Fallopian tube (tissue), 1 donor: Measurements from ENCODE around the gene CACNA1D.

- PRO-cap = bidirectional peak, plus-strand start at chr3:53494090, minus-strand start at chr3:53493812; bidirectional peak, plus-strand start at chr3:53494644, minus-strand start at chr3:53494306
Measured at GRCh38 chr3:53493624-53494756, at the start of gene CACNA1D. CACNA1D (plus strand) TSS chr3:53494611.

GRCh38 chr3:53506338-53507281 is 12.2 kb downstream of the CACNA1D start:
- PRO-cap = no peak

GRCh38 chr3:53525706-53526390 is 31.4 kb downstream of the CACNA1D start:
- PRO-cap = bidirectional peak, plus-strand start at chr3:53525976, minus-strand start at chr3:53525837

DNA sequence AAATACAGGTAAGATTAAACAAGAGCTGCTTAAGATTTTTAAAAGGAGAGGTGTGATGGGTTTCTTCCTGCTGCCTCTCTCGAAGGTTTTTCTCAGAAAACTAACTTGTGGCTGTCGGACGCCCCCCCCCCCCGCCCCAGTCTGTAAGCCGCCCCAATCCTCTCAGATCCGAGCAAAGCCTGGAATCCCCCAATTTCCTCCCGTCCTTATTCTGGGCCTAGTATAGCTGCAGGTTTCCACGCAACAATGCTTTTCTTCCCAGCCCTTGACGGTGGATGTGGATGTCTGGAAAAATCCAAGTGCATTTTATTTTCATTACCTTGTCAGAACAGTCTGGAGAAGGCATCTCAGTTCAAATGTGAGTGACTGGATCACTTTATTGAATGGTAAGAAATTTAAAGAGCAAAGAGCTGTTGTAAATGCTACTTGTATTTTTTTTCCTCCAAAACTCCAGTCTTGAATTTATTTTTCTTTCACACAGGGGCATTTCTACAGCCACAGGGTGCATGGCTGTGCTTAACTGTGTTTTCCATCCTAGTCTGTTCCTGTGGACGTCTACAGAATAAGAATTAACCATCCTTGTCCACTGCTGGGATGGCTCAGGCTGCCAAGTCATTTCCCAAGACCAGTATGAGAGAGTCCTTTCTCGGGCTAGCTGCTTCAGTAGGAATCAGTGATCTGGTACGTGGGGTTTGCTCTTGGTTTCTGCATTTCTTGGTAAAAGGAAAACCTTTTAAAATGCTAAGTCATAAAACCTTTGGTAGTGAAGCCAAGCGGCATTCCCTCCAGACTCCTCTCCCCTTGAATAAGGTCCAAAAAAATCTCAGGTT is 30.0 kb downstream of the CHDH start:
- PRO-cap = no peak

DNA sequence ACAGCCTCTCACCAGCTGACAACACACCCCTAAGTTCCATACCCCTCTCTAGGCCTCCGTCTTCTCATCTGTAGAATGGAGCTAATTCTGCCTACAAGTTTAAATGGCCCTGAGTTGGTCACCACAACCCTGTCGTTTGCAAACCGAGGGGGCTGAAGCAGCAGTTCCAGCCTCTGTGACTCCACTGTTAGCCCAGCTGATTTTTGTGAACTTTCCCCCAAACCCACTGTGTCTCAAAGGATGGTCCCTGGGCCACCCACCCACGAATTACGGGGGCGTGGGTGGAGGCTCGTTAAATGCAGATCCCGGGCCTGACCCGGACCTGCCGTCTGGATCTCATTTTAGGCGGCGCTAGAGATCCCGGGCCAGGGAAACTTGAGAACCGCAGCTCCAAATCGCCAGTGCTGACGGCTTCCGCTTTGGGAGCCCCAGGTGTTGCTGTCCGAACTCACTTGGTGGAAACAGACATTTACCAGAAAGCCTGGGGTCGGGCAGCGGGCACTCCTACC is 816 bp downstream of the CHDH start:
- PRO-cap = unidirectional peak, plus-strand start at position 401 of the sequence

- PRO-cap = no peak
Measured at GRCh38 chr3:53867347-53868103, 14.4 kb downstream of the ACTR8 start.

- PRO-cap = no peak
Measured at GRCh38 chr3:54747931-54748430, 179.9 kb downstream of the LRTM1 start.

DNA sequence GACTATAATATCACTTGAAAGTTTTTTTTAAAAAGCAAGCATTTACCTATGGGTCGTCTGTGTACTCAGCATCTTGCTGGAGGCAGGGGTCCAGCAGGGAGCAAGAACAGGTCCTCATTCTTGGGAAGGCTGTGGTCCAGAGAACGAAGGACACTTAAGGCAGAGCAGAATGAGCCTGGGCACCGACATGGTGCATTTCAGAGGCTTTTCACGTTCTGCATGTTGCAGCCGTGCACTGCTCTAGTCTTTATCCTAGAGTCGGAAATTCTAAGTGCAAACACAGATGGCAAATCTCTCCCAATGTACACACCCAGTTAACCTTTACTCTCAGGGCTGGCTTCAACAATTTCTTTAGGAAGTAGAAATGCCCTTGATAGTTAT is 39.0 kb upstream of the LRTM1 start:
- PRO-cap = no peak

DNA sequence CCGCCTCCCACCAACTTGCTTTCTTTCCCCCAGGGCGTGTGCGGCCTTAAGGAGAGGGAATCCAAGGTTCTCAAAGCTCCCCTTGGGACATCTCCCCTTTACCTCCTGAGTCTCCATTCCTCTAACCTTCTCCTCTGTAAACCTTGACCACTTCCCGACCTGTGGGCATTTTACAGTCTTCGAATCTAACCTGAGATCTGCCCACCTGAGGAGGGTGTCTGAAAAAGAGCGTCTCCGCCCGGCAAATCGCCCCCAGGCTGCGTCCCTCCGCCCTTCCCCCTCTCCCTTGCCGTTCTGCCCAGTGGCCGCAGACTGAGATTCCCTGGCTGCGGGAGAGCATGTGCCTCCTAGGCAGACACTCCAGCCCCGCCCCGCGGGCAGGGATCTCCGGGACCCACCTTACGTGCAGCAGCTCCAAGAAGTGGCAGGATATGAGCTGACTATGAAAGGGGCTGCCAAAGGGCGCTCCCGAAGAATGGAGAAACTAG is 2.6 kb upstream of the WNT5A start:
- PRO-cap = no peak

- PRO-cap = no peak
Measured at GRCh38 chr3:56775920-56776381, 25.8 kb downstream of the ARHGEF3 start.

GRCh38 chr3:57151940-57152741 is 13.0 kb downstream of the IL17RD start:
- PRO-cap = no peak

GRCh38 chr3:57595914-57596364 is 1.2 kb downstream of the ARF4 start:
- PRO-cap = no peak

GRCh38 chr3:57709580-57709971 is 16.7 kb upstream of the DENND6A start:
- PRO-cap = no peak

DNA sequence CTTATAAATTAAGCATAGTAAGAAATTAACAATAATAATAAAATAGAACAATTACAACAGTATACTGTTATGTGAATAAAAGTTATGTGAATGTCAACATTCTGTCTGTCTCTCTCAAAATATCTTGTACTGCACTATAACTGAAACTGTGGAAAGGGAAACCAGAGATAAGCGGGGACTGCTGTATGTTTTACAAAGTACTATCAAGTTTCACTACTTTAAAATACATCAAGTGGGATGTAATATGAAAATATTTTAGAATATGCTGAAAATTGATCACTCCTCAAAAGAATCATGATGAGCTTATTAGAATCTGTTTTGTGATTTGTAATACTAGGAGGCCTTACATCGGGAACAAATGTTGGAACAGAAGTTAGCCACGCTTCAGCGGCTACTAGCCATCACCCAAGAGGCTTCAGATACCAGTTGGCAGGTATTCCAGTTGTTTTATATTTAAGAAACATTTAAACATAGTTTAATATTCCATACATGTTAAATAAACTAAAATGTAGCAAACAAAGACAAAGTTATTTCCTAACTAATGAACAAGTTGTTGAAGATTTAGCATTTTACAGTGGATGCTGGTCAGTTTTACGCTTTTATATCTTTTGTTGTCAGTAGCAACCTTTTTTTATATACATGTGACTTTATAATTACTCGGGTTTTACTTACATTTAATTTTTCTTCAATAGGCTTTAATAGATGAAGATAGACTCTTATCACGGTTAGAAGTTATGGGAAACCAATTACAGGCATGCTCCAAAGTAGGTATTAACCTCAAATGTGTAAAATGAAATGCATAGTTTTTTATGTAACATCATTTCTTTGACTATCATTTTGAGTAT is 101.5 kb downstream of the SLMAP start:
- PRO-cap = no peak

DNA sequence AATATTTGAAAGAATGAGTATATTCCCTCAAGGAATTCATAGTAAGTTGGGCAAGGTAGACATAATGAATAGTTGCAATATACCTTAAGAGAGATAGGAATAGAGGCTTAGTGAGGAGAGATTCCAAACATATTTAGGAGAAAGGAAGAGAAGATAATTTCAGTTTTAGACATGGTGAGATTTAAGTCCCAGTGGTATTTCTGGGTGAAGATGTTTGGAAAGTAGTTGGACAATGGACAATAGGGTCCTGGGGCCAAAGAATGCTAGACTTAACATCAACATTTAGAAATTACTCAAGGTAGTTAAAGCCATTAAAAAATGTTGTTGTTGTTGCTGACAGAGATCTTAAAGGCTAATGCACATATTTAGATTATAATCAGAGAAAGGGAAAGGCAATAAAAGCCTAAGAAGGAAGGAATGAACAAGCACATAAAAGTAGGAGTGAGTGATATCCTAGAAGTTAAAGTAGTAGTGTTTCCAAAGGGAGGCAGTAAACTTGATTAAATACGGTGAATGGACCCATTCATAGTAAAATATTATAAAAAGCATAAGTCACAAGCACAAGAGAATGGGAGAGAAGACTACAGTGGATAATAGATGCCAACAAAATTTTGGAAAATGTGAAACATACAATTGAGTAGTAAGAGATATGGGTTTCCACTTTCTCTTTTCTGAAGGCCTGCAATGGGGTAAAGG is 125.0 kb upstream of the FLNB start:
- PRO-cap = no peak

- PRO-cap = no peak
Measured at GRCh38 chr3:57949868-57950371, 58.3 kb upstream of the FLNB start.

DNA sequence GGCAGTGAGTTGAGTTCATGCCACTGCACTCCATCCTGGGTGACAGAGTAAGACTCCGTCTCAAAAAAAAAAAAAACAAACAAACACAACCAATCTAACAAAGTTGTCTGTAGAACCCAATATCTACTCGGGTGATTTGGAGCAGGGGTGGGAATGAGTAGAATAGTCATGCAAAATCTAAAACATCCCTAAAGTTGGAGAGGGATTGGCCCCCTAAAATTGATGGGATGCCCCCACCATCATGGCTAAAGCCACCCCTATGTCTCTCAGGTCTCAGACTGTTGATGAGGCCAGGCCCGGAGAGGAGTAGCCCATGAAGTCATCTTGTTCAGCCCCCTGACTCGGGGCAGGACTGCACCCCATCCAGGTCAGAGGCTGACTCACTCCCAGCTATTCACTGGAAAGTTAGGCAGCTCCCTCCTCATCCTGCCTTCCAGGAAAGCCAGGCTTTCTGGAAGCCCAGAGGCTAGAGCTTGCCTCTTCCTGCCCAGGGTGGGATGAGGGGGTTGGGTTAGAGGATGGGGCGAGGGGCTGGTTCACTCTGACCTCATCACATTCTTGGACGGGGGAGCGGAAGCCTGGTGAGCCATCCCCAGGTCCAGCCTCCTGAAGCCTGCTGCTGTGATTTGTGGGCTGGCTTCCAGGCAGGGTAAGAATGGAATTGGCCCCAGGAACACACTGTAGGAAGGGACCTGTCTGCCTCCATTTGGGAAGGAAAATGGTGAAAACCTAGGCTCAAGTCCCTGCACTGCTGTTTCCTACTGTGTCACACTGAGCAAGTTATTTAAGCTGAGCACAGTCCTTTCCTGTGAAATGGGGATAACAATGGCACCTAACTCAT is 38.5 kb upstream of the FLNB start:
- PRO-cap = no peak

GRCh38 chr3:58048145-58048832 is 40.1 kb downstream of the FLNB start:
- PRO-cap = no peak

DNA sequence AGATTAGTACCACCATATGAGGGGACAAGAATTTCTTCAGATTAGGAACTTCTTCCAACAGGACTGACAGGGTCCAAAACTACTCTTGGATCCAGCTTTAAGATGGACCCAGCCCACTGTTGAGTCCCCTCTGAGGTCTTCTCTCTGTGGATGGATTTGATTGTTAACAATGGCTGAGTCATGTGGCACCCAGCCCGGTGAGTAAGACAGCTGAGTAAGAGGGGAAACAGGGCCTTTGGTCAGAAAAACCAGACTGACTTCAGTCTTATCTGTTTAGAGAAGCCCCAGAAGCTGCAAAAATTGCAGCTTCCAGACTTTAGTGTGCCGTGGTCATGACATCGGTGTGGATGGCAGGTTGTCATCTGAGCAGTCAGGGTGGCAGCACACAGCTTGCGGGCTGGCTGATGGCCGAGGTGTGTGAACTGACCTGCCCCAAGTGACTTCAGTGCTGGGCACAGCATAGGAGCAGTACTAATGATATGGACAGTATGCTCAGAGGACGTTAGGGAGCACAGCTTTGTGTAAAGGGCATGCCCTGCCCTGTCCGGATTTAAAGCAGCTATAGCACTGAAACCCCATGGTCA is 44.2 kb downstream of the FLNB start:
- PRO-cap = no peak

DNA sequence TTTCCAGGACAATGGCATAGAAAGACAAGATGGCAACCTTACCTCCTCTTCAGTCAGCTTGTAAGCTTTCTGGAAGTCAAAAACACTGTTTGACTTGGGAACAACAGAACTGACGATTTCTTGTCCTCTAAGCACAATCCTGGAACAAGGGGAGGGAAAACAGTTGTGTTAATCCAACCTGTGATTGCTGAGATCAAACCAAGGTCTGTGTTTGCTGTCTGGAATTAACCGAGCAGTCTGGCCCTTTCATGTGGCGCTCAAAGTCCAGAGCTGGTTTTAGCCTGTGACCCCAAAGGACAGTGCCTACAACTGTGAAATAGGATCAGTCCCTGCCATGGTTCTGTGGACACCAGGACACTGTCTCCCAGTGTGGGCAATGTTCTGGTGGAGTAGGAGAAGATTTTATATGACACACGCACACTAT is 17.5 kb downstream of the DNASE1L3 start:
- PRO-cap = no peak